GM23338 (cell line): ENCODE measurements around the gene CPA2.

DNA sequence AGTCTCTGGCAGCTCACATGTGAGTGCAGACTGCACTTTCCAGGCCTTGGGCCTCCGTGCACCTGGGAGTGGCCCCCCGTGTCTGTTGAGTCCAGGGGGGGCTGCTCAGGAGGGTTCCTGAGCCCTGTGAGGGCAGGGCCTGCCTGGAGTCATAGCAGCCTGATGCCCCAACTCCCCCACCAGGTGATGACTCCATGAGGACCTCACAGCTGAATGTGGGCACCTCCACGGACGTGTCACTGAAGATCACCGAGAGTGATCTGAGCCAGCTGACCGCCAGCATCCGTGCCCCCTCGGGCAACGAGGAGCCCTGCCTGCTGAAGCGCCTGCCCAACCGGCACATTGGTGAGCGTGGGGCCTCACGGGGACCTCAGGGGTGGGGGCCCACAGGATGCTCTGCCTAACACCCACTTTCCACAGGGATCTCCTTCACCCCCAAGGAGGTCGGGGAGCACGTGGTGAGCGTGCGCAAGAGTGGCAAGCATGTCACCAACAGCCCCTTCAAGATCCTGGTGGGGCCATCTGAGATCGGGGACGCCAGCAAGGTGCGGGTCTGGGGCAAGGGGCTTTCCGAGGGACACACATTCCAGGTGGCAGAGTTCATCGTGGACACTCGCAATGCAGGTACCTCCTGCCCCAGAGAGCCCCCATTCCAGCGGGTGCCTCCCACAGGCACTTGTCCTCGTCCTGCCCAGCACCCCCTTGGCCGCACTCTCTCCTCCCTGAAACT lies 10.1 kb upstream of the ATP6V1F start:
- PRO-cap: no peak
- RAMPAGE, long total RNA: no peak

- PRO-cap: no peak
- RAMPAGE, long total RNA: no peak
Measured at GRCh38 chr7:128892649-128893000, 17.9 kb downstream of the KCP start.

GRCh38 chr7:128916055-128916685 lies 5.7 kb upstream of the KCP start:
- PRO-cap: bidirectional peak, plus-strand start at chr7:128916425, minus-strand start at chr7:128916327
- RAMPAGE, long total RNA: no peak

- PRO-cap: no peak
- RAMPAGE, long total RNA: no peak
Measured at GRCh38 chr7:128934322-128935471, 3.0 kb upstream of the IRF5 start.

GRCh38 chr7:128938385-128938815 lies 673 bp downstream of the IRF5 start:
- PRO-cap: bidirectional peak, plus-strand start at chr7:128938601, minus-strand start at chr7:128938513
- RAMPAGE, long total RNA: no peak

DNA sequence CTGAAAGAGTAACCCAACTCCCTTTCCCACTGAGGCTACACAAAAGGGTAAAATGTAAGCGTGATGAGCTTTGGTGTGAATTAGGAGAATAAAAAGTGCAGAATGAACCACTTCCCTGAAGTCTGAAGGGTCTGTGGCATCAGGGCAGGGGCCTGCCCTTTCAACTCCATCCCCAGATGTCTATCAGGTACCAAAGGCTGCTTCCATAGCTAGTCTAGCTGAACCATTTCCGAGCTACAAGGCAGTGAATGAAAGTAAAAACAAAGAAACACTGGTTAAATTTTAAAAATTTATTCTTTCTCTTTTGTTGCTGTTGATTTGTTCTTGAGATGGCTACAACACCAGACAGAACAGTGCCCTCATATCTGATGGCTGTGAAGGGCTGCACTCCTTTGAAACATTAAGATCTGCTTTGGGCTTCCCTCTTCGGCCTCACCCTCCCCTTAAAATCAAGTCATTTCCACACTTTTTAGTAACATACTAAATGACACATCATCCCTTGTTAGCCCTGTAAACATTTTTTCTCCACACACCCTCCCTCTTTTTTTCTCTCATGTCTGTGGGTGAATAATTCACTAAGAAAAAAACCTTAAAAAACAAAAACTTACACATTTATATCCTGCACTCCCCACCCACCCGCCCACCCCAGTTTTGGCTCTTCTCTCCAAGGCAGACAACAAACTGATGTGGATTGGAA lies 16.3 kb downstream of the IRF5 start:
- PRO-cap: no peak
- RAMPAGE, long total RNA: no peak

GRCh38 chr7:129169115-129169657 lies 19.2 kb upstream of the SMO start:
- PRO-cap: bidirectional peak, plus-strand start at chr7:129169482, minus-strand start at chr7:129169246
- RAMPAGE, long total RNA: no peak

DNA sequence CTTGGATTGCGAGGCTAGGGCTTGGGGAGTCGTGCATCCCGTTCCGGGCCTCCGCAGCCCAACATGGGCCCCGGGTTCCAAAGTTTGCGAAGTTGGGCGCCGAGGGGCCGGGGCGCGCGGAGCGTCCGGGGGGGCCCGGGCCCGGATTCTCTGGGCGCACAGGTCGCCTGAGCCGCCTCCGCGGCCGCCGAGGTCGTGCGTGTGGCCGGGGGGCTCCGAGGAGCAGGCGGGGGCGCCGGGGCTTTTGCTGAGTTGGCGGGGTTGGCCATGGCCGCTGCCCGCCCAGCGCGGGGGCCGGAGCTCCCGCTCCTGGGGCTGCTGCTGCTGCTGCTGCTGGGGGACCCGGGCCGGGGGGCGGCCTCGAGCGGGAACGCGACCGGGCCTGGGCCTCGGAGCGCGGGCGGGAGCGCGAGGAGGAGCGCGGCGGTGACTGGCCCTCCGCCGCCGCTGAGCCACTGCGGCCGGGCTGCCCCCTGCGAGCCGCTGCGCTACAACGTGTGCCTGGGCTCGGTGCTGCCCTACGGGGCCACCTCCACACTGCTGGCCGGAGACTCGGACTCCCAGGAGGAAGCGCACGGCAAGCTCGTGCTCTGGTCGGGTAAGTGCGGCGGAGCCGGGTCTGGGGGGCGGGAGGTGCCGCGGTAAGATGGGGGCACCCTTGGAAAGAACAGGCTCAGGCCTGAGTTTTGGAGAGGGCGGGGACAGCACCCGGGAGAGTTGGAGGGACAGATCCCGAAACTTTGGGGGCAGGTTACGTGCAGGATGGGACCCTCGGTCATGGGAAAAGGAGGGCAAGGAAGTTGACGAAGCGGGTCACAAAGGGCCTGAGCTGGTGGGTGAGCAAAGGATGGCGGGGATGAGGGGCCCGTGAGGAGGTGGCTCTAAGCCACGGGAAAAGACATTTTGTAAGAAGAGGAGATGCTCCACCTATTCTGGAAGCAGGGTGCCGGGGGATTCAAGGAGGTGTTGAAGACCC lies 740 bp downstream of the SMO start:
- PRO-cap: bidirectional peak, plus-strand start at position 56 of the sequence, minus-strand start at position 201 of the sequence; bidirectional peak, plus-strand start at position 455 of the sequence, minus-strand start at position 492 of the sequence; bidirectional peak, plus-strand start at position 537 of the sequence, minus-strand start at position 560 of the sequence
- RAMPAGE, long total RNA: no peak

GRCh38 chr7:129264977-129265741 lies 40.3 kb downstream of the AHCYL2 start:
- PRO-cap: no peak
- RAMPAGE, long total RNA: no peak

- PRO-cap: no peak
- RAMPAGE, long total RNA: no peak
Measured at GRCh38 chr7:129367574-129368659, 66.3 kb upstream of the STRIP2 start.

- PRO-cap: no peak
- RAMPAGE, long total RNA: no peak
Measured at GRCh38 chr7:129377437-129377658, 56.9 kb upstream of the STRIP2 start.

DNA sequence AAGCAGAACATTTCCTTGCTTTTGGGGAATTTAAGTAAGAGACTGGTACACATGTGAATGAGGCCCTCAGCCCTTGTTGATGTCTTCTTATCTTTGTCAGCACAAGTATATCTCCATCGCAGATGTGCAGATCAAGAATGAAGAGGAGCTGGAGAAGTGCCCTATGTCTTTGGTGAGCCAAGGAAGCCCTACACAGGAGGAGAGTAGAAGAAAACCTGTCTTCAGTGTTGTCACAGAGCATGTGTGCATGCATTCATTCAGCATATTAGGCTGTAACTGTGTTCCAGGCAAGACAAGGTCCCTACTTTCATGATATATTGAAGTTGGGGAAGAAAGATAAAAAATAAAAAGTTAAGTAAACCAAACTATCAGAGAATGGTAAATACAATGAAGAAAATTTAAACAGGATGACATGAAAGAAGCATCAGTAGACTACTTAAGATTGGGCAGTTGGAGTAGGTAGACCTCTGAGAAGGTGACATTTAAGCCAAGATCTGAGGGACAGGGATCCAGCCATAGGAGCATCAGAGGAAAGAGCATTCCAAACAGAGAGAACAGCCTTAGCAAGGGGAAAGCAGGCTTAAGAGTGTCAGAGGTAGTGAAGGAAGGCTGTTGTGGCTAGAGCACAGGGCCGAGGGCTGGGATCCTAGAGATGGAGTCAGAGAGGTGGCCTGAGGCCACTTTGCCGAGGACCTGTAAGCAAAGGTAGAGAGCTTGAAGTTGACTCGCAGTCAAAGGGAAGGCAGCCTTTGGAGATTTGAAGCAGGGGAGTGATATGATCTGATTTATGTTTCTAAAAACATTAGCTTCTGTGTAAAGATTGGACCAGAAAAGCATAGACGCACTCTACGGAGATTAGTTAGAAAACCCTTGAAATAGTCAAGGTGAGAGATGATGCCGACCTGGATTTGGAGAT lies 26.2 kb downstream of the STRIP2 start:
- PRO-cap: no peak
- RAMPAGE, long total RNA: no peak

DNA sequence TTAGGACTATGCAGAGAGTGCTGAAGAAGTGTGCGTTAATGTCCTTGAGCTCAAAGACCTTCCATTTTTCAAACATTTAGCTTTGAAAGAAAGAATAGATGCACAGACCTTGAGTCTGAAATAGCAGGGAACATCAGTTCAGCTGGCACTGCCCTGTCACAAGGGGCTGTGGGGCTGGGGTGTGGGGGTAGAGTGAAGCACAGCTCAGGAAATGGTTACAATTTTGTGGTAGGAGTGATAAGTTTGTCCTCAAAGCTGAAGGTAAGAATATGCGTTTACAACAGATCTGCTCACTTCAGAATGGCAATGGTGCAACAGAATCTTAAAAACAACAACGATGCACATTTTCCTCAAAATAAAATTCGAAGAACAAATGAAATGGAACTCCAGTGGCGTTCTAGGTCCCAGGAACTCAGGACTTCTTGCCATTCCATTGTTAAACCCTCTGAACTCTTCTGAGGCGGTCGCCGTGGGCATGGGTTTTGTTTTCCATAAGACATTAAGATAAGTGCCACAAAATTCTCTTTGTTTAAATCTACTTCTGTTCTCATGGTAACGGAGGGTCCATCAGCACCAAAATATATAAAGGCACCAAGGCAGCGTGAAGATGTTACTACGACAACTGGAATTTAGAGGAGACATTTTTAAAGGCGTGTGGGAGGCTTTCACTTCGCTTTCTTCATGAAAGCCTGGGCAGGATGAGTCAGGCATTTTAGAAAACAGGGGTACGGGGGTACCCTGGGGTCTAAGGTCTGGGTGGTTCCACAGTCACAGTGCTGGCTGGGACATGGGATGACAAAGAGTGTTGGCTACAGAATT lies 33.8 kb downstream of the SMKR1 start:
- PRO-cap: no peak
- RAMPAGE, long total RNA: no peak

DNA sequence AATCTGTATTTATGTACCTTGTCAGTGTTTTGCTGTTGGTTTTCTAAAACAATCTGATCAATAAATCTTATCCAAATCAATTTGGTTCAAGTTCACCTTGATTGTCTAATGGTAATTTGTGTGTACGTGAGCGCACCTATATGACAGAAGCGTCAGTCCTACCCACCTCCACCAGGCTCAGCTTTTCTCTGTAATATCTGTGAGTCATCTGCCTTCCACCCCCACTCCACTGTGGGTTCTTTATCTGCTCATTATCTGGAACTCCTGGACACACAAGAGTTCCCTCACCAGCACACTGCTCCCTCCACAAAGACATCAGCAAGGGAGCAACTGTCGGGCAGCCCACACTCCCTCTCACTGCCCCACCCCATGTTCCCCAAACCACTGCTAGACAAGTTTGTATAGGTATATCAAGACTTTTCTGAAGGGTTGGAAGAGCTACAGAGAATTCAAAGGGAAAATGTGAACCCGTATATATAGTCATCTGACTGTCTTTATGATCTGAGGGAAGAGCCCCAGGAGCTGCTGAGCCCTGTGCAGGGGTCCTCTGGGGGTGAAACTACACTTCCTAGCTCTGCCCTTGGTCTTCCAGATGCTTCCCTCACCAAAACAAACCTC lies 65.4 kb downstream of the KLHDC10 start:
- PRO-cap: no peak
- RAMPAGE, long total RNA: no peak

DNA sequence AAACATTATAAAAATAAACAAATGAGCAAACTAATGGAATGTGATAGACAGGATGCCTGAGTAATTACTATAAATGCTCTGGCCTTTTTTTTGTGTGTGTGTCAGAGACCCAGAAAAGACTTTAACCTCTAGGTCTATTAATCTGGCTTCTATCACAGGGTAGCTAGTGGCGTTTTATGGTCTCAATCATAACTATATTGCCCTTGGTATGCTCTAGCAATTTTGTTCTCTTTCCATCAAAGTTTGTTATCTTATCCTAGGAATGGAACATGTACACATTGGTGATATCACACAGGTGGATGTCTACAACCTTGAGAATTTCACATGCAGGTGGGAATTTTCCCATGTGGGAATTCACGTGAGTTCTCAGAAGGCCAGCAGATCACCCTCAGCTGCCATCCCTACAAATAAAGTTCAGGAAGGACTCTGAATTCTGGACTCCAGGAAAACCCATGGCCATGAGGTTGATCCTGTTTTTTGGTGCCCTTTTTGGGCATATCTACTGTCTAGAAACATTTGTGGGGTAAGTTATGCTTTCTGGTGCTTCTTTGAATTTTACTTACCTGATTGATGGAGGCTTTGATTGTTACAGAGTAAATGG lies at the start of gene CPA2:
Gene CPA2 (plus strand): TSS at position 434 of the 601 bp plus-strand sequence.
- PRO-cap: no peak
- RAMPAGE, long total RNA: no peak

DNA sequence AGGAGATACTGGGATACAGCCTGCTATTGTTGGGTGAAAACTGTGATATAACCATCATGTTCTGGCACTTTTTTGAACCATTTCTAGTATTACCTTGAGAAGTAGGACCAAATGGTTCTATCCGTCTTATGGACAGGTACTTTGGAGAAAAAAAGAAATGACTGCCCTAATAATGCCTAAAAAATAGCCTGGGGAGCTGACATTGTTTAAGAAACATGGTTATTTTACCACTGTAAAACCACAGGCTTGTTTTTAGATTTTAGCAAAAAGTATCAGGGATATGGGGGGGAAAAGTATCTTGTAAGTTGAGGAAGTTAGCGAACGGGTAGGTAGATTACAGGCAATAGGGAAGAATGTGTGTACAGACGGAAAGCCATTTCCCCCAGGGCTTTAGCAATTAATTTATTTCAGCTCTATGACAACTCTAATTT lies 2.0 kb downstream of the MEST start:
- PRO-cap: no peak
- RAMPAGE, long total RNA: no peak

GRCh38 chr7:130504791-130505706 lies 13.2 kb downstream of the MEST start:
- PRO-cap: no peak
- RAMPAGE, long total RNA: no peak

- PRO-cap: no peak
- RAMPAGE, long total RNA: no peak
Measured at GRCh38 chr7:130510021-130510700, 18.3 kb downstream of the MEST start.

- PRO-cap: no peak
- RAMPAGE, long total RNA: no peak
Measured at GRCh38 chr7:130525906-130526238, 34.0 kb downstream of the MEST start.

GRCh38 chr7:130532378-130533200 lies 40.7 kb downstream of the MEST start:
- PRO-cap: no peak
- RAMPAGE, long total RNA: no peak